Esophagus squamous epithelium (tissue), 4 donors: ENCODE data around the genes EXOC2 and FOXQ1.

GRCh38 chr6:320624-320974 lies 28.3 kb downstream of the DUSP22 start:
- PRO-cap = unidirectional peak, plus-strand start at chr6:320812
- RAMPAGE, long total RNA, 4 experiments = no peak in any of the 4 experiments

DNA sequence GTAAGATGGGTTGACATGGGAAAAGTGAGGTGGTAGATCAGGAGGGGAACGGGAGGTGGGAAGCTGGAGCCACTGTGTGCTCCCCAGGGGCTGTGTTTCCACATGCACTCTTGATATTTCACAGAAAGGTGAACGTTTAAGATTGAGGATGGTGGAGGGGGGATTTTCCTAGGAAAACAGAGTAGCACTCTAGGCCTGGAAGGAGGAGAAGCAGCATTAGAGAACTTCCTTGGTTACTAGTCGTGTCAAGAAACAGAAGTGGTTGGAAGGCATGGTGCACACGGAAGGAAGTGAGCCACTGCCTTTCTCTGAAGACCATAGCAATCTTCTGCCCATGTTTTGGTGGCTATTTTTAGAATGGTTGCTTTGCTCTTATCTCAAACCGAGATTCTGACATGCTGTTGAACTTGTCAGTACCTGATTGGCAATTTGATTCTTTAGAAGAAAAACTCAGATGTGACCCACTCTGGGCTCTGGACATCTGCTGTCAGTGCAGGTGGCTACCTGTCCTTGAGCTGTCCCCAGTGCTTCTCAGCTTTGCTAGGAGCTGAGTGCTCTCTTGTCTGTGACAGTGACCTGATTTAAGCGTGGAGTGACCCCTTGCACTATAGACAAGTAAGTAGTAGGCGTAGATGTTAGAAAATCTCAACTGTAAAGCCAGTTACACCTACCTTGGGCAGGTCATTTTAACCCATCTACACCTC lies 44.4 kb downstream of the DUSP22 start:
- PRO-cap = no peak
- RAMPAGE, long total RNA, 4 experiments = no peak in any of the 4 experiments

GRCh38 chr6:341864-342429 lies 49.6 kb upstream of the IRF4 start:
- PRO-cap = bidirectional peak, plus-strand start at chr6:342316, minus-strand start at chr6:342113
- RAMPAGE, long total RNA, 4 experiments = no peak in any of the 4 experiments

GRCh38 chr6:692895-693687 lies at the start of gene EXOC2:
EXOC2 (minus strand) TSS chr6:693139.
- PRO-cap = bidirectional peak, plus-strand start at chr6:693198, minus-strand start at chr6:693109
- RAMPAGE, long total RNA, 4 experiments = start-site peak on the minus strand in 4 of 4 experiments, at chr6:693052-693131 at its widest, 119 to 505 reads per replicate

- PRO-cap = bidirectional peak, plus-strand start at chr6:837644, minus-strand start at chr6:837537
- RAMPAGE, long total RNA, 4 experiments = no peak in any of the 4 experiments
These were observed 144.5 kb upstream of the EXOC2 start for GRCh38 chr6:837246-837937.

- PRO-cap = no peak
- RAMPAGE, long total RNA, 4 experiments = no peak in any of the 4 experiments
These were observed 241.8 kb upstream of the FOXQ1 start for GRCh38 chr6:1070085-1070554.

- PRO-cap = bidirectional peak, plus-strand start at chr6:1311571, minus-strand start at chr6:1311492; bidirectional peak, plus-strand start at chr6:1312098, minus-strand start at chr6:1311811; bidirectional peak, plus-strand start at chr6:1312376, minus-strand start at chr6:1312375
- RAMPAGE, long total RNA, 4 experiments = start-site peak on the plus strand in 4 of 4 experiments, at chr6:1312094-1312122 at its widest, 47 to 1,582 reads per replicate
These were observed at the start of gene FOXQ1 for GRCh38 chr6:1311354-1312437. FOXQ1 (plus strand) TSS chr6:1312098.

GRCh38 chr6:1325489-1326094 lies 13.7 kb downstream of the FOXQ1 start:
- PRO-cap = bidirectional peak, plus-strand start at chr6:1325796, minus-strand start at chr6:1325611
- RAMPAGE, long total RNA, 4 experiments = no peak in any of the 4 experiments

DNA sequence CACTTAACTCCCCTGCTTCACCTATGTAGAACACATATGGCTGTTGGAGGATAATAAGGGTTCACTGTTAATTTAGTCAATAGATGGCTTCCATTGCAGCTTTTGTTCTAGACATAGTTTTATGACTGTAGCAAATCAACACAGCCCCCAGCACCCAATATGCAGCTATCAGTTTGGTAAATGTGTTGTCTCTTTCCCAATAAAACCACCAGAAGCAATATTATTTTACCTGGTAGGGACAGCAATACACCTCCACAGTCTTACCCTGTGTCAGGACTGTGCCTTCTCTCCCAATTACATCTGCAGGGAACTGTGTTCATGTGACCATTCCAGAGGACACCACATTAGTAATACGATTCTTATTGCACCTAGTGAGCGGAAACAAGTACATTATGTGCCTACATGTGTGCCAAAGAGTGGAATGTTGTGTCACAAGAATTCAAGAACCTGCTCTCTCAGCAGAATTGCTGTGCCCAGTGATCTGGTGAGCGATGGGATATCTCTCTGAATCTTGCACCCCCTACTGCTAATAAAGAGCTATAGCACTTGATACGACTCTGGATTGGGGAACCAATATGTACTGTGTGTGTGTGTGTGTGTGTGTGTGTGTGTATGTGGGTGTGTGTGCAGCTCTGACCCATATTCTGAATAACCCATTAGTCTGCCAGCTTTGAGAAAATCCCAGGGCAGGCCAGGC lies 57.5 kb upstream of the FOXC1 start:
- PRO-cap = no peak
- RAMPAGE, long total RNA, 4 experiments = no peak in any of the 4 experiments

DNA sequence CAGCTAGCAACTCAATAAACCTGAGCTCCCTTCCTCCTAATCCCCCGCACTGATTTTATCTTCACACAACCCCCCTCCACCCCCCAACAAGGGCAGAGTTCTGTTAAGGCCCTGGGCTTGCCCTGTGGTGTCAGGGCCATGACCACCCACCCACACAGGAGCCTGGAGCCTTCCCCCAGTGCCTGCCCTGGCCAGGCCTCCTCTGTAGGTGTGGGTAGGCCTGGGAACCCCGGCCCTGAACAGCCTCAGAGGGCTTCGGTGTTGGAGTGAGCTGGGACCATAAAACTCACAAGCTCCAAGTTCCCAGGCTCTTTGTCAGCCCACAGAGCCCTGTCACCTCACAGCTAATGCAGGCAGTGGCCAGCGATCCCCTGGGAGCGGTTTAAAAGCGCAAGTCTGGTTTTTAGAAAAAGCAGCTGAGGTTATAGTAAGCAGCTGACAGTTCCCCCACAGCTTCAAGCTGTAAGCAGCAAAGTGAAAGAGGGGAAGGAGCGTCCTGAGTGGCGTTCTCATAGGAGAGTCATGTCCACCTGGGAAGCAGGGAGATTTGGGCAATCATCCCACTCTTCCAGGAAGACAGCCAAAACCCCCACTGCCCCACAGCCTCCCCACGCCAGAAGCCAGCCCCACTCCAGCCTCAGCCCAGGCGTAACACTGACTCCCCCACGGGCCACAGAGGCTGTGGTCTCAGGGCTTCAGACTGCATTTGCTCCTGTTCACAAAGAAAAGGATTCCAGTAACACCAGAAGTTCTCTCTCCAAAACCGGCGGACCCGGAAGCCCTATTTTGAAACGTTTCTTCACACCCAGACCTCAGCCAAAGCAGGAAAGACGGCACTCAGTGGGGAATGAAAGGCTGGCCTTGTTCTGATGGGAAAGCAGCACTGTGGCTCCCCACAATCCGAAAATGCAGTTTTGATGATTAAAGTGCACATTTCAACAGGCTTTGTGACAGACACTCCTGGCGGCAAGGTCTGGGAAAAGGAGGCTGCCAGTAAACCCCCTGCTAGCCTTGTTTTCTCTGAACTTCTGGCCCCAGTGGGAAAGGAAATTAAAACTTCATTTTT lies 34.3 kb upstream of the FOXC1 start:
- PRO-cap = no peak
- RAMPAGE, long total RNA, 4 experiments = no peak in any of the 4 experiments

DNA sequence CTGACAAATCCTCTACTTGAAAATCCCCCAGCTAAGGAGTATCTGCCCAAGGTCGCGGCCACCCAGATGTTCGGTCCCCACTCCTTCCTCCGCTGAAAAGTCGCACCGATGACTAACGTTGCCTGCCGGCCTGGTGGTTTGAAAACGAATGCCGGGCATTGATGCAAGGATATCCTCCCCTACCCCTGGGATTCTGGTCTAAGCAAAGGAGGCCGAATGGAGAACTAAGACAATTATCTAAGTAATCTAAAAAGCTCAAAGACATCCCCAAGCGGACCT lies 3.7 kb upstream of the FOXC1 start:
- PRO-cap = no peak
- RAMPAGE, long total RNA, 4 experiments = no peak in any of the 4 experiments

GRCh38 chr6:1610917-1611701 lies 1.4 kb downstream of the FOXC1 start:
- PRO-cap = bidirectional peak, plus-strand start at chr6:1611545, minus-strand start at chr6:1611488
- RAMPAGE, long total RNA, 4 experiments = no peak in any of the 4 experiments

- PRO-cap = bidirectional peak, plus-strand start at chr6:1612393, minus-strand start at chr6:1612093
- RAMPAGE, long total RNA, 4 experiments = no peak in any of the 4 experiments
These were observed 2.1 kb downstream of the FOXC1 start for GRCh38 chr6:1611702-1612288.

GRCh38 chr6:1625792-1626547 lies 16.3 kb downstream of the FOXC1 start:
- PRO-cap = unidirectional peak, minus-strand start at chr6:1626245
- RAMPAGE, long total RNA, 4 experiments = no peak in any of the 4 experiments

GRCh38 chr6:2221847-2222046 lies 23.7 kb downstream of the GMDS start:
- PRO-cap = no peak
- RAMPAGE, long total RNA, 4 experiments = no peak in any of the 4 experiments

DNA sequence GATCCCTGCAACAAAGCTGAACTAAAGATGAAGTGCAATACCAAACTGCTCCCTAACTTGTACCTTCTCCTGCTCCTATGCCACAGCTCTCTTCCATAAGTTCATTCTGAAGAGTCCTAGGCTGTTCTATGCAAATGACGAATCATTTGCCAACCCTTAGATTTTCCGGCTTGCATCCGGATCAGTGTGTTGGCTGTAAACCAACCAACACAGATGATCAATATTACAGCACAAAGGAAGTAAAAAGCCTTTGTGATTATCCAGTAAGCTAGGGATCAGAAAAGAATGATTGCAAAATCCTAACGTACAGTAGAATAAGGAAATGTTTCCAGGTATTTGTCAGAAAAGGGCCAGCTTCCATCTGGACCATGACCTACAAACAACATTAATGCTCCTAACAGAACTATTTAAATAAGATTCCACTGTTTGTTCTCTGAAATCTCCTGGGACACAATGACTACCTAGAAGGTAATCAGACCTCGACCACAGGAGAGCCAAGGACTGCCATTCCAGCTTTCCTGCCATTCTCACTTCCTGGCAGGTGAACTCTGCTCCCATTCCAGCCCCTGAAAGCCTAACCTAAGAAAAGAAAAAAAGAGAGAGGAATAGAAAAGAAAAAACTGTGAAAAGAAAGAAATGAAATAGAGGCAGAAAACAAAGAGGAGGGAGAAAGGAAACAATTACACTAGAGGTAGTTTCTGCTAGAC lies 19.8 kb downstream of the GMDS start:
- PRO-cap = no peak
- RAMPAGE, long total RNA, 4 experiments = no peak in any of the 4 experiments

DNA sequence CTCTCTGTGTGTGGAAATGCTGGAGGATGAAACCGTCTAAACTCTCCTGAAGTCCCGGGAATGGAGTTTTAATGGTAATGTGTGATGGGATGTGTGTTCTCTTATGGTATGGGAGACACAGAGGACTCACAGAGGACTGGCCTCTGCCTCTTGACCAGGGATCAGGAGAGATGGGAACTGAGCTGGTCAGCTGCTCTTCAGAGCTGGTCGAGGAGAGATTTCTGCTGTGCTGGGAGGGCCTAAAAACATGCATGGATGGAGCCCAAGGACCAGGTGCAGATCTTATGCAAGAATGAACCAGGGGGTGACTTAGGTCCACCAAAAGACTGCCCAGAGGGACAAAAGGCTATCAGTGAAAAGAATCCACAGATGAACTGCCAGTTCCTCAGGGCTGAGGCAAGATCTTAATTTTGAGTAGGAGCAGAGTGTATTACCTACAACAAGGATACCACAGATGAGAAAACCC lies 27.3 kb upstream of the GMDS start:
- PRO-cap = no peak
- RAMPAGE, long total RNA, 4 experiments = no peak in any of the 4 experiments

DNA sequence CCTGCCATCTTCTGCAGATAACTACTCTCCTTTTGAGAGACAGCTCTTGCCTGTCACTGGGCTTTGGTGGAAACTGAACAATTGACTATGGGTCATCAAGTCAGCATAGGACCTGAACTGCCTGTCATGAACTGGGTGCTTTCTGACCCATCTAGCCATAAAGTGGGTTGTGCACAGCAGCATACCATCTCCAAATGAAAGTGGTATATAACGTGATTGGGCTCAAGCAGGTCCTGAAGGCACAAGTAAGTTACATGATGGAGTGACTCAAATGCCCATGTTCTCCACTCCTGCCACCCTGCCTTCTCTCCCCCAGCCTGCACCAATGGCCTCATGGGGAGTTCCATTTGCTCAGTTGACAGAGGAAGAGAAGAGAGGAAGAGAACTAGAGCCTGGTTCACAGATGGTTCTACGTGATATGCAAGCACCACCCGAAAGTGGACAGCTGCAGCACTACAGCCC lies 59.3 kb upstream of the GMDS start:
- PRO-cap = no peak
- RAMPAGE, long total RNA, 4 experiments = no peak in any of the 4 experiments

DNA sequence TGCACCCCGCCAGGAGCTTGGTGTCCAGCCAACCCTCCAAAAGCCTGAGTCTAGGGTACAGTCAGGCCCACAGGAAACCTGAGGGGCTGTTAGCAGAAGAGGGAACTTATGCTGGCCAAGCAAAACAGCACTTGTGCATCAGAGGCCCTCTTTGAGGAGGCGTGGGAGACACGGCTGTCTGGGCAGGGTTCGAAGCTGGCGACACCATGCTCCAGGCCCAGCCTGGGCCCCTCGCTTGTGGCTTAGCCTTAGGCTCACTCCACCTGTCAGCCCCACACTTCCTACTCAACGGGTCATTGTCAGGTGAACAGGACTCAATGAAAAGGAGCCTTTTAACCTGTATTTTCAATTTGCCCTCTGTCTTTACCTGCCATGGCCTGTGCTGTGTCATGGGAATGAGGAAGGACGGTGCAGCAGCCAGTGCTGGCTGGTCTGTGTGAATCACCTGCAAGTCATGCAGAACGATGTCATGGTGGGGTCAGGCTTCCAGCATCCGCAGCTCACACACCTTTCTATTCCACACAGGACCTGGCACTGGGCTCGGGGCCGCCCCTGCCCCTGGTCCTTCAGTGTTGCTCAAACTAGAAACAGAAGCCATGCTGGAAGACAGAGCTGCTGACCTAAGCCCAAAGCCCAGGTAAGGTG lies 188.6 kb upstream of the GMDS start:
- PRO-cap = no peak
- RAMPAGE, long total RNA, 4 experiments = no peak in any of the 4 experiments

- PRO-cap = no peak
- RAMPAGE, long total RNA, 4 experiments = no peak in any of the 4 experiments
These were observed 24.6 kb downstream of the MYLK4 start for GRCh38 chr6:2726101-2726604.